Daoy (cell line): Measurements from ENCODE around the genes ZC3H15 and OSGEPL1.

- RAMPAGE, long total RNA, result no peak
Observed at GRCh38 chr2:182911094-182911404, 44.6 kb upstream of the FRZB start.

DNA sequence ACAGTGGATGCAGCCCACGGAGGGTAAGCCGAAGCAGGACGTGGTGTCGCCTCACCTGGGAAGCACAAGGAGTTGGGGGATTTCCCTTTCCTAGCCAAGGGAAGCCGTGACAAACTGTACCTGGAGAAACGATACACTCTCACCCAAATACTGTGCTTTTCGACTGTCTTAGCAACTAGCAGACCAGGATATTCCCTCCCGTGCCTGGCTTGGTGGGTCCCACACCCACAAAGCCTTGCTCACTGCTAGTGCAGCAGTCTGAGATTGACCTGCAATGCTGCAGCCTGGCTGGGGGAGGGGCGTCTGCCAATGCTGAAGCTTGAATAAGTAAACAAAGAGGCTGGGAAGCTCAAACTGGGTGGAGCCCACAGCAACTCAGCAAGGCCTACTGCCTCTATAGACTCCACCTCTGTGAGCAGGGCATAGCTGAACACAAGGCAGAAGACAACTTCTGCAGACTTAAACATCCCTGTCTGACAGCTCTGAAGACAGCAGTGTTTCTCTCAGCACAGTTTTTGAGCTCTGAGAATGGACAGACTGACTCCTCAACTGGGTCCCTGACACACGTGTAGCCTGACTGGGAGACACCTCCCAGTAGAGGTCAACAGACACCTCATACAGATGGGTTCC, 448.5 kb upstream of the FSIP2 start:
- RAMPAGE, long total RNA, result no peak

DNA sequence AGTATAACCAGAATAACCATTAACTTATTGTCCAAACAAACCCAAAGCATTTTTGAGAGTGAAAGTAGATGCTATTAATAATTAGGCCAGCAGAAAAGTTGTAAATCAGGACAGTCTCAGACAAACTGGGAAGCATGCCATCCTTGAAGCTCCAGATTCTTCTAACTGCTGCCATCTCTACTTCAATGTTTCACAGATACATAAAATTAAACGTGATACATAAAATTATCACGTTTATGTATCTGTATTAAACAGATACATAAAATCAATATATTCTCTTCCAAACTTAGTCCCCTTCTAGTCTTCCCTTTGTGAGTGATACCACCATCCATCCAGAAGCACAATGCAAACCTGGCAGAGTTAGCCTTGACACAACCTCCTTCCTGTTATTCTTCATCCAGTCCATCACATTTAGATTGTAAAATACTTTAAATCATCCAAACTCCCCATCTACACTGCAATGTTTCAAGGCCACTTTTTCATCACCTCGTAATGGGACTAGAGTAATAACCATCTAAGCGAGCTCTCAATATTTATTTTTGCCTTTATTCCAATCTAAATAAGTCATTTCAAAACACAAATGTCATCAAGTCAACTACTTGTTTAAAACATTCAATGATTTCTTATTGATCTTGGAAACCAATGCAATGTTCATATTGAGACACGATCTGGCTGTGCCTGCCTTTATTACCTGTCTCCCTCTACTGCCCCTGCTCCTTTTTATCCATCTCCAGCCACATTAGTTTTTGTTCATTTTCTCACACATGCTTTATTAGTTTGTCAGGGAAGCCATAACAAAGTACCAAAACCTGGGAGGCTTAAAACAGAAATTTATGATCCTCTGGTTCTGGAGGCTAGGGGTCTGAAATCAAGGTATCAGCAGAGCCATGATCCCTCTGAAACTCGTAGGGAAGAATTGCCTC, 306.3 kb upstream of the ZC3H15 start:
- RAMPAGE, long total RNA, result no peak

GRCh38 chr2:186180392-186180981, 305.6 kb upstream of the ZC3H15 start:
- RAMPAGE, long total RNA, result no peak

DNA sequence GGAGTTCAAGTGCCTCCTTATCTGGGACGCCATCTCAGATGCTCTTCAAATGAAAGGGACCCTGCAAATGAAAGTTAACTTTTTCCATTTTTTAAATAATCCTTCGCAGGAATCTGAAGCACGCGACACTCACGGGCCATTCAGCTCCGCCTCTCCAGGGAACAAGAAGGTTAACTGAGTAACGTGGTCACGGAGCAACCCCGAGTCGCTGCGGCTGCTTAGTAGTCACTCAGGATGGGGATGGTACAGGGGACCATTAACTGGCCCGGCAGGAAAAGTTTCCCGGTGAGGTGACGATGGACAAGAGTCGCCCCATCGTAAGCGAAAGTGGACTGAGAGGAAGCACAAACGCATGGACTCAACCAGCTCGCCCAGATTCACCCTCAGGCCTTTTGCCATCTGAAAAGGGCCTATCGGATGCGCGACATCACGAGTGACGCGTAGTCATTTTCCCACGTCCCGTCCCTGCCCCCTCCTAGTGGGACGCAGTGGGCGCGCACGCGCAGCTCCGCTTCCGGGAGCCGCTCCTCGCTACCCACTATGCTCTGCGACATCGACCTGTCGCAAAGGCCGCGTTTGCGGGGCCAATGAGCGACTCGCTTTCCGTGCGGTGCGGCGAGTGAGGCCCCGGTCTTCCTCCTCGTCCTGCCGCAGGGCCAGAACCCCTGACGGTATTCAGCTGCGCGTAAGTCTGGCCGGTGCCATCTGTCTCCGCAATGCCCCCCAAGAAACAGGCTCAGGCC, at the start of gene ZC3H15:
Gene ZC3H15 (plus strand): TSS at position 594 of the 743 bp plus-strand sequence.
- RAMPAGE, long total RNA, result start-site peak on the plus strand centred at position 631 of the sequence, 82 bp wide, 1,236 and 458 reads in 2 replicates

DNA sequence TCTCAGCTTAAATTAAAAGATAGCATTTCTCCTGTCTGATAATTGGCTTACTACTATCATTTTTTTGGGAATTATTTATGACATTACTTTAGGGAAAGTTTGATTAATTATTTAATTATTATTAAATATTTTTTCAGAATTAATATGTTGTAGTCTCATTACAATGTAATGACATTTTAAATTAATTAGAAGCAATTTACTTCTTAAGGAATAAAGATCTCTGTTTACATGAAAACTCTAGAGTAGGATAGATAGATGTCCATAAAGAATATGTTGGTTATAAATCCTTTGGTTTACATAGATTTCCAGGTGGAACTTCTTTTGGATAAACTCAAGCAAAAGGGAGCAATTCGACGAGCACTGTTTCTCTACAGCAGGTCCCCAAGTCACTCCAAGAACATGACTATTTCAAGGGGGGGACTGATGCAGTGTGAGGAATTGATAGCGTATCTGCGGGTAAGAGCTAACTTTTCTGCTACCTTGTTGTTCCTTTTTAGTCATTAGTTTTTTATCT, 37.9 kb upstream of the FAM171B start:
- RAMPAGE, long total RNA, result no peak

- RAMPAGE, long total RNA, result no peak
Observed at GRCh38 chr2:186662922-186663135, 31.0 kb upstream of the FAM171B start.

GRCh38 chr2:186762234-186762648, 68.4 kb downstream of the FAM171B start:
- RAMPAGE, long total RNA, result no peak

GRCh38 chr2:187404005-187404352, 44.1 kb downstream of the CALCRL start:
- RAMPAGE, long total RNA, result no peak

- RAMPAGE, long total RNA, result no peak
Observed at GRCh38 chr2:187461350-187462429, 13.6 kb upstream of the CALCRL start.

DNA sequence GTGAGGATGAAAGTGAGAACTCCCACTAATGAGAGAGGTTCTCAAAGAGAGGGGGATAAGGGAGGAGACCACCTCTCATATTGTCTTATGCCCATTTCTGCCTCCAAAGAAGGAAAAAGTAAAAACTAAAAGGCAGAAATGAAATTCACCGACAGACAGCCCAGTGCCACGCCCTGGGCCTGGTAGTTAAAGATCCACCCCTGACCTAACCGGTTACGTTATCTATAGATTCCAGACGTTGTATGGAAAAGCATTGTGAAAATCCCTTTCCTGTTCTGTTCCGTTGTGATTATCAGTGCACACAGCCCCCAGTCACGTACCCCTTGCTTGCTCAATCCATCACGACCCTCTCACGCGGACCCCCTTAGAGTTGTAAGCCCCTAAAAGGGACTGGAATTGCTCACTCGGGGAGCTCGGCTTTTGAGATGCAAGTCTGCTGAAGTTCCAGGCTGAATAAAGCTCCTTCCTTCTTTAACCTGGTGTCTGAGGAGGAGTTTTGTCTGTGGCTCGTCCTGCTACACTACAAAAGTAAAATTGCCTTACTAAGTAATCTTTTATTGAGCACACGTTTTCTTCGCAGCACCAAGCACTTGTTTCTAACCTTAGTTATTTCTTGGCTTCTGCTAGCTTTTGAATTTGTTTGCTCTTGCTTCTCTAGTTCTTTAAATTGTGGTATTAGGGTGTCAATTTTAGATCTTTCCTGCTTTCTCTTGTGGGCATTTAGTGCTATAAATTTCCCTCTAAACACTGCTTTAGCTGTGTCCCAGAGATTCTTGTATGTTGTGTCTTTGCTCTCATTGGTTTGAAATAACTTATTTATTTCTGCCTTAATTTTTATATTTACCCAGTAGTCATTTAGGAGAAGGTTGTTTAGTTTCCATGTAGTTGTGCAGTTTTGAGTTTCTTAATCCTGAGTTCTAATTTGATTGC, 37.4 kb downstream of the TFPI start:
- RAMPAGE, long total RNA, result no peak

DNA sequence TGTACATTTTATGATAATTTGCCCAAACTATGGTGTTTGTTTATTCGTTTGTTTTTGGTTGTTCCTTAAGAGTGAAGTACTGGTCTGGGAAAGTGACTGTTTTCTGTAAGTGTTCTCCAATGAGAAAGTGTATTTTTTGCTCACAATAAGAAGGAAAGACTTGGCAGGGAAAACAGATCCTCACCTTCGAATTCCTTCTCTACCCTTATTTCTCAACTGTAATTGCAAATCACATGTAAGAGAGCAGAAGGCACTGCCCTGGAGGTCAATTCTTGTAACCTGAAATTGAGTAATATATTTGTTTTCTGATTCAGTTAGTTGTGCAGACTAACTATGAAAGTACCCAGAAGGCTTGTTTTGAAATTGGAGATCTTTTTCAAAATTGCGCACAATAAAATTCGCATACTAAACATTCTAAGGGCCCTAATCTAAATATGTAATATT, 24.3 kb downstream of the TFPI start:
- RAMPAGE, long total RNA, result no peak

DNA sequence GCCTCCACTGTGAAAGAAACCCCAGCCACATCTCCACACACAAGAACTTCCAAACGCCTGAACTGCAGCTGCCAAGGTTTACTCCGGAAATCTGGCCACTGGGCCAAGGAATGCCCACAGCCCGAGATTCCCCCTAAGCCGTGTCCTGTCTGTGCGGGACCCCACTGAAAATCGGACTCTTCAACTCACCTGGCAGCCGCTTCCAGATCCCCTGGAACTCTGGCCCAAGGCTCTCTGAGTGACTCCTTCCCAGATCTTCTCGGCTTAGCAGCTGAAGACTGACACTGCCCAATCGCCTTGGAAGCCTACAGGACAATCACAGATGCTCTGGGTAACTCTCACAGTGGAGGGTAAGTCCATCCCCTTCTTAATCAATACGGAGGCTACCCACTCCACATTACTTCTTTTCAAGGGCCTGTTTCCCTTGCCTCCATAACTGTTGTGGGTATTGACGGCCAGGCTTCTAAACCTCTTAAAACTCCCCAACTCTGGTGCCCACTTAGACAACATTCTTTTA, 256.2 kb upstream of the GULP1 start:
- RAMPAGE, long total RNA, result no peak

DNA sequence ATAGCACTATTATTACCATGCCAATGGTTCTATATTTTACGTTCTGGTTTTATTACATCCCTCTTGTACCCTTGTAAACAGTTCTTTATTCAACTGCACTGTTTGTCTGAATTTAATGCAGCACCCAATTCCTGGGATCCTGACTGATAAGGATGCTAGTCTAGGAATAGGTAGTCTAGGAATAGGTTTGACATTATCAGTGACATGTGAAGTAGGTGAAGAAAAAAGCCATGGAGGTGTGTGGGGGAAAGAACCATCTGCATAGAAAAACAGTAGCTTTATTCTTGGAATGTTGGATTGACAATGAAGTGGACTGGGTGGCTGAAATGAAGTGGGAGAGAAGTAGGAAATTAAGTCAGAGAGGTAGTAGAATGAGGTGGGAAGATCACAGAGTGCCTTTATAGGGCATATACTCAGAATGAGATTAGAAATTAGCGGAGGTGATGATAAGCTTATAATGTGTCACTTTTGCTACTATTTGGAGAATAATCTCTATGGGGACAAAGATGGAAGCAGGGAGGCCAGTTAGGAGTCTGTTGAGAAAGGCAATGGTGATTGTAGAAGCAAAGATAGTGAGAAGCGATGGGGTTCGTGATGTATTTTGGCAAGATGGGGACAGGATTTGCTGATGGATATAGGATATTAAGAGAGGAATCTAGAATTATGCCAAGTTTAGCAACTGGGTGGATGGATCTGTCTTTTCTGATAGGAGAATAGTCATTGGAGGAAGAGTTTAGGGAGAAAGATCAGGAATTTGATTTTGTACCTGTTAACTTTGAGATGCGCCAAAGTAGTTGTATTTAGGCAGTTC, 37.7 kb downstream of the GULP1 start:
- RAMPAGE, long total RNA, result no peak

- RAMPAGE, long total RNA, result no peak
Observed at GRCh38 chr2:189160481-189161099, 19.0 kb downstream of the COL5A2 start.

GRCh38 chr2:189522724-189523211, 57.8 kb downstream of the SLC40A1 start:
- RAMPAGE, long total RNA, result no peak

GRCh38 chr2:189552257-189552858, 28.2 kb downstream of the SLC40A1 start:
- RAMPAGE, long total RNA, result no peak

GRCh38 chr2:189675570-189676041, 1.1 kb downstream of the ANKAR start:
- RAMPAGE, long total RNA, result no peak

DNA sequence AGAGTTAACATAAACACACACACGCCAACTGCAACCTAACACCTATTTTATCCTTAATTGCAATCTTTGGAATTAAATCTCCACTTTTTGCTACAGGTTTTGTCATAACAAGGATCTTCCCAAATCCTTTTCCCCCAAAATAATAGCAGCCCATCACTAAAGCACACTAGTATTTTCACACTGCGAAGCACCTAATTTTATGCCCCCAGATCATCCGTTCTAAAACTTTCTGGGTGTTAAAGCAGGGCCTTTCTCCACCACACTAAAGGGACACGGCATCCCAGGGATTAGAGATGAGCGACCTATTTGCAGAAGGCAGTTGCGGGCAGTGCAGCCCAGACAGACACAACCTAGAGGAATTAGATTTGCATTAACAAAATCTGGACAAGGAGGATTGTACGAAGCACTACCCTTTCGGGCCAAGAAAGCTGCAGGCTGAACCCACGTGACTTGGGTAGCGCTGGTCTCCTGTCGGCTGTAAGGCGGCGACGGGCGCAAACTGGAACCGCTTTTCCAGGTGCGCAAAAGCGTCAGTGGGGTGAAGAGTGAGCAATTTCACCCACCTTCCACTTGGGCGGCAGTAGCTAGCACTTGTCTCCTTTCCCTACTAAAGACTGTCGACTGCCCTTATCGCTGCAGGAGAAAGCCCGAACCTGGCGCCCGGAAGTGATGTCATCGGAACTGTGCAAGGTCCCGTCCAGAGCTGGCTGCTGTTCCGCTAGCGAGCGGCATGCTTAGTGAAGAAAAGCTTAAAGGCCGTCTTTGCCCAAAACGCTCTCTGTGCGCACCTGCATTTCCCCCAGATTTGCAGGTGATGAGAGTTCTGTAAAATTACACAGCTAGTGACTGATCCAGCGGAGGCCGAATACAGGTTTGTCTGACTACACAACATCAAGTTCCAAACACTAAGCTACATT, at the start of gene OSGEPL1:
Gene OSGEPL1 (minus strand): TSS at position 671 of the 917 bp plus-strand sequence.
- RAMPAGE, long total RNA, result no peak

GRCh38 chr2:190211145-190211849, 30.6 kb downstream of the C2orf88 start:
- RAMPAGE, long total RNA, result no peak